NCI-H460 (cell line): ENCODE measurements around a stretch of chrX.

DNA sequence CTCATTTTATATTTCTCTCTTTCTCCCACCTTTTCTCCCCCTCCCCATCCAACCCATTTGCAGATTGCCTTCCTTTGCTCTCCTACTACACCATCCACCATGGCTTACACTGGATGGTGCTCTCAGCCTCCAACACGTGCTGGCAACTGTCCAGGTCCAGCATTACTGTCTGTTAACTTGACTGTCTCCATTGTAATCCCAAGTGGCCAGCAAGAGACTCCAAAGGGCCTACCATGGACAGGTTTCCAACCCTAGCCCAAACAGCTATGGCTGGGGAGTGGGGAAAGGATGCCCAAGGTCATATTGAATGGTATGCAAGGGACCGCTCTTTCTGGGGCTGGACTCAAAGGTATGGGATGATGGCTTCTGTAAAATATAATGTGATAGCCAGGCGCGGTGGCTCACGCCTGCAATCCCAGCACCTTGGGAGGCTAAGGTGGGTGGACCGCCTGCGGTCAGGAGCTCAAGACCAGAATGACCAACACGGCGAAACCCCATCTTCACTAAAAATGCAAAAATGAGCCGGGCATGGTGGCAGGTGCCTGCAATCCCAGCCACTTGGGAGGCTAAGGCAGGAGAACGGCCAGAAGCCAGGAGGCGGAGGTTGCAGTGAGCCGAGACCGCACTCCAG, 225.7 kb upstream of the AGTR2 start:
RAMPAGE:
- cytosol, long total RNA = no peak
- long total RNA = no peak
- nucleus, long total RNA = no peak

DNA sequence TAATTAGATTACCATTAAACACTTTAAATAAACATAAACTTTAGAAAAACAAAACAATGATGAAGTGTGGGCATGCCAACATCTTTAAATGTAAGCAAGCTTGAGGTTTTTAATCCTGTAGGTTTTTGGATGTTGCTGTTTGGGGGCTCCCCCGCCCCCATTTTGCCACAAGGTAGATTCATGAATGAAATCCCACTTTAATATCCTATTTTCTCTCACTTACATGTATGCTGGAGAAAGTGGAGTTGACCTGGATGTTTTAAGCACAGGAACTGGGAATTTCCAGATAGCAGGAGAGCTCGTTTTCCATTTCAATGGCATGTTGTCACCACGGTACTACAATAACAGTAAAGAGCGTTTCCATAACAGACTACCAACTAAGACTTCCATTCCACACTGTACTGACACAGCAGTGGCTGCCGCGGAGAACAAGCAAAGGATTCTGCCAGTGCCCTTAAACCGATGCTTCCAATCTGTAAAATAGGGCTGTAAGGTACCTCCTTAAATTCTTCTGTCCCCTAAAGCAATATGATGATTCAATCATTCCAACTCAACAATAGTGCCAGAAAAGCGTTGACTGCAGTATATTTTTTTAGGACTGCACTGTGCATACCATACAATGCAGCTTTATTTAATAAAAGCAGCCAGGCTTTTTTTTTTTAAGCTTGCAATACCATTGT, 144.0 kb downstream of the KLHL13 start:
RAMPAGE:
- cytosol, long total RNA = no peak
- long total RNA = no peak
- nucleus, long total RNA = no peak

DNA sequence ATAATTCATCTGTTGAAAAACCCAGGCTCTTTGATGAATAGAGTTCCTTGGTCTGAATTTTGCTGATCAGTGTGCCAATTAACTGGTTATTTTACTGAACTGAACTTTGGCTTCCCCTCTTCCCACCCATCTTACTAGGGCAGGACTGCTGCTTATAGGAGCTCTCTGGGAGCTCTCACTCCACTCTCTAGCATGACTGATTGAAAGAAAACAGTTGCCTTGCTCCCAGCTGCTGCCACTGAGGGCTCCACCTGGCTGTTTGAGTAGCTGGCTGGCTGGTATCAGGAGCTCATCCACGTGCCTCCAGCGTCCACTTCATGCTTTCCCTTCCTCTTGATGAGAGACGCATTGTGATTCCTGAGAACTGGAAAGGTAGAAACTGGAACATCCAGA, 73.0 kb upstream of the KLHL13 start:
RAMPAGE:
- cytosol, long total RNA = no peak
- long total RNA = no peak
- nucleus, long total RNA = no peak

GRCh38 chrX:118345065-118345744, 701 bp upstream of the WDR44 start:
RAMPAGE:
- cytosol, long total RNA = no peak
- long total RNA = no peak
- nucleus, long total RNA = no peak

RAMPAGE:
- cytosol, long total RNA = no peak
- long total RNA = no peak
- nucleus, long total RNA = no peak
Observed at GRCh38 chrX:118432225-118433050, 63.2 kb upstream of the DOCK11 start.

RAMPAGE:
- cytosol, long total RNA = no peak
- long total RNA = no peak
- nucleus, long total RNA = no peak
Observed at GRCh38 chrX:118497461-118498014, 1.9 kb downstream of the DOCK11 start.

RAMPAGE:
- cytosol, long total RNA = no peak
- long total RNA = no peak
- nucleus, long total RNA = no peak
Observed at GRCh38 chrX:118740945-118741394, 13.6 kb downstream of the IL13RA1 start.

GRCh38 chrX:118768319-118768938, 41.0 kb downstream of the IL13RA1 start:
RAMPAGE:
- cytosol, long total RNA = no peak
- long total RNA = no peak
- nucleus, long total RNA = no peak

DNA sequence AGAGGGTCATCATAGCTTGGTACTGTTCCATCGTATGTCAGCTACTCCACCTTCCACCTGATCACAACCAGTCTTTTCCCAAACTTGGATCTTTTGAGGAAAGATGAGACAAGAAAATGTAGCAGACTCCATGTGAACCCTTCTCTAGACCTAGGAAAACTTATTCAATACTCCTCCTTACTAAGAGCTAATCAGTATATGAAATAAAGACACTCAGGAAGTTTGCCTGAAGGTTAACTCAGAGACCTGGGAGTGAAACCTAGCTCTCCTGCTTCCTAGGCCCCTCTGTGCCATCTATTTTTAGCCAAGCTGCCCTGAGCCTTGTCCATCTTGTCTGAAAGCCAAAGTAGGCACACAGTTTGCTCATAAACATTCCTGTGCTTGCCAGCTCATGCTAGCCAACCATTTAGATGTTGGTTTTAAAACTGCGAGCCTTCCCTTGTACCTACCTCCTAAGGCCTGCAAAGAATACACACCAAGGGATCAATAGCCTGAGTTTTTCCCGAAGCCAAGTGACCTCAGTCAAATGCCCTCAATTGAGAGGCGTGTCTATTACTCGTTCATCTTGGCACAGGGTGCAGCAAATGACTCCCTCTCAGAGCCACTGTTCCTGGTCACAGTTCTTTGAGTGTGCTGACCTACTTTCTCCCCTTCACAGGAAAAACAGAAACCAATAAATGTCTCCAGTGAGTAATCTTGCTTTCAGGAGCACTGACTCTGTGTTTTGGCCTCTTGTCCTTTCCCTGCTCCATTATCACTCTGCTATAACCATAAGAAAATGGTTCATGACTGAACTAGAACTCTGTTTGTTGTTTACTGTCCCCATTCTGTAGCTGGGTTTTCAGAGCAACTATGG, 48.5 kb downstream of the ZCCHC12 start:
RAMPAGE:
- cytosol, long total RNA = no peak
- long total RNA = no peak
- nucleus, long total RNA = no peak

DNA sequence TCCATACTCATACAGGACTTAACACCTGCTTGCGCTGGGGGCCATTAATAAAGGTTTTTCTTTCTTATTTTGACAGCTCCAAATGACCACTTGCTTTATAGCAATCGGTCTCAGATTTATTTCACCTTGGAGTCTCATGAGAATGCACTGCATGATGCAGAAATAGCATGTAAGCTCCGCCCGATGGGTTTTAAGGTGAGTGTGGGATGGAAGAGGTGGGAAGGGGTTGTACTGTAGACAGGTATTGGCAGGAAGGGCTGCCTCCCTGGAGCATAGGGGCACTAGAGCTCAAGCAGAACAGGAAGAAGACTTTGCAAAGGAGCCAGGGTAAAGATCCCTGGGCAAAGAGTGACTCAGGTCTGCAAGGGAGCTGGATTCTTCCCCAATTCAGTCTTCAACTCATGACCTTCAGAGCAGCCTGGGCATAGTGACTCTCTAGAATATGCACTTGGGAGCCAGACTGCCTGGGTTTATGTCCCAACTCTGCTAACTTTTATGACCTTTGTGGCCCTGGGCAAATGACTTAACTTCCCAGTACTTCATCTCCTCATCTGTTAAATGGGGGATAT, 3.9 kb downstream of the LONRF3 start:
RAMPAGE:
- cytosol, long total RNA = no peak
- long total RNA = no peak
- nucleus, long total RNA = no peak

RAMPAGE:
- cytosol, long total RNA = no peak
- long total RNA = no peak
- nucleus, long total RNA = no peak
Observed at GRCh38 chrX:119015625-119016070, 41.2 kb downstream of the LONRF3 start.

GRCh38 chrX:119189579-119190044, 46.5 kb upstream of the PGRMC1 start:
RAMPAGE:
- cytosol, long total RNA = no peak
- long total RNA = no peak
- nucleus, long total RNA = no peak

GRCh38 chrX:119190045-119190442, 46.0 kb upstream of the PGRMC1 start:
RAMPAGE:
- cytosol, long total RNA = no peak
- long total RNA = no peak
- nucleus, long total RNA = no peak

GRCh38 chrX:119300560-119300759, 64.4 kb downstream of the PGRMC1 start:
RAMPAGE:
- cytosol, long total RNA = no peak
- long total RNA = no peak
- nucleus, long total RNA = no peak

DNA sequence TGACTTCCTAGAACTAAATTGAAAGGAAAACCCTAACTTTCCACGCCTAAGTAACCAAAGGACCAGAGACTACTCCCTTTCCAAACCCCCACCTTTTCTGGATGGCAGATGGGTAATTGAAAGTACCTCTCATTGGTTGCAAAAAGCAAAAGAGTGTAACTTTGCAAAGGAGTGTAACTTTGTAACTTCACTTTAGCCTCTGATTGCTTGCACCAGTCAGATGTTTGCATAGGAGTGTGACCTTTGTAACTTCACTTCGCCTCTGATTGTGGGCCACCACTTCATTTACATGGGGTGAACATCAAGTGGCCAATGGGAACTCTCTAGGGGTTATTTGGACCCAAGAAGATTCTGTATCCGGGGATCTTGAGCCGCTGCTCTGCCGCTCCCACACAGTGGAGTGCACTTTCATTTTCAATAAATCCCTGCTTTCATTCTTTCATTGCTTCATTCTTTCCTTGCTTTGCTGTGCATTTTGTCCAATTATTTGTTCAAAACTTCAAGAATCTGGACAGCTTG, 9.9 kb upstream of the SLC25A43 start:
RAMPAGE:
- cytosol, long total RNA = no peak
- long total RNA = no peak
- nucleus, long total RNA = no peak

GRCh38 chrX:119410442-119410684, 11.2 kb downstream of the SLC25A43 start:
RAMPAGE:
- cytosol, long total RNA = no peak
- long total RNA = no peak
- nucleus, long total RNA = no peak

DNA sequence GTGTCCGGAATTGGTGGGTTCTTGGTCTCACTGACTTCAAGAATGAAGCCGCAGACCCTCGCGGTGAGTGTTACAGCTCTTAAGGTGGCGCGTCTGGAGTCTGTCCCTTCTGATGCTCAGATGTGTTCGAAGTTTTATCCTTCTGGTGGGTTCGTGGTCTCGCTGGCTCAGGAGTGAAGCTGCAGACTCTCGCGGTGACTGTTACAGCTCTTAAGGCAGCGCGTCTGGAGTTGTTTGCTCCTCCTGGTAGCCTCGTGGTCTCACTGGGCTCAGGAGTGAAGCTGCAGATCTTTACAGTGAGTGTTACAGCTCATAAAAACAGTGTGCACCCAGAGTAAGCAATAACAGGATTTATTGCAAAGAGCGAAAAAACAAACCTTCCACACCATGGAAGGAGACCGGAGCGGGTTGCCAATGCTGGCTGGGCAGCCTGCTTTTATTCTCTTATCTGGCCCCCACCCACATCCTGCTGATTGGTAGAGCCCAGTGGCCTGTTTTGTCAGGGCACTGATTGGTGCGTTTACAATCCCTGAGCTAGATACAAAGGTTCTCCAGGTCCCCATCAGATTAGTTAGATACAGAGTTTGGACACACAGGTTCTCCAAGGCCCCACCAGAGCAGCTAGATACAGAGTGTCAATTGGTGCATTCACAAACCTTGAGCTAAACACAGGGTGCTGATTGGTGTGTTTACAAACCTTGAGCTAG, 18.6 kb downstream of the SLC25A5 start:
RAMPAGE:
- cytosol, long total RNA = no peak
- long total RNA = no peak
- nucleus, long total RNA = no peak

GRCh38 chrX:119758653-119759099, 288 bp downstream of the SOWAHD start:
RAMPAGE:
- cytosol, long total RNA = no peak
- long total RNA = no peak
- nucleus, long total RNA = no peak

DNA sequence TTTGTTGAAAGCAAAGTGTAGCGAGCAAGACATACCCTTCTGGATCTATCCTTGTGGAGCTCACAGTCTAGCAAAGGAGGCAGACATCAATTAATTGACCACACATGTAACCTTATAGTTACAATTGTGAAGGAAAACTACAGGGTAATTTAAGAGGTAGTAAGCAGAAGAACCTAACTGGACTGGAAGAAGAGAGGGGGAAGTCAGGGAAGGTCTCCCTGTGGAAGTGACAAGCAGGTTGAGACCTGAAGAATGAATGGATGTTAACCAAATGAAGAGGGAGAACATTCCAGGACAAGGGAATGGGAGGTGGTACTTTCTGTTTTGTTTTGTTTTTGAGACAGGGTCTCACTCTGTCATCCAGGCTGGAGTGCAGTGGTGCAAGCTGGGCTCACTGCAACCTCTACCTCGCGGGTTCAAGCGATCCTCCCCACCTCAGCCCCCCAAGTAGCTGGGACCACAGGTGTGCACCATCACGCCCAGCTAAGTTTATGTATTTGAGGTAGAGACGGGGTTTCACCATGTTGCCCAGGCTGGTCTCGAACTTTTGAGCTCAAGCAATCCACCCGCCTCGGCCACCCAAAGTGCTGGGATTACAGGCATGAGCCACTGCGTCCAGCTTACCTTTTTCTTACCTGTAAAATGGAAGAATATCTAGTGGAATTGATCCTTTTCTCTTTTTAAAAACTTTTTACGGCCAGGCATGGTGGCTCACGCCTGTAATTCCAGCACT, 10.3 kb downstream of the RPL39 start:
RAMPAGE:
- cytosol, long total RNA = no peak
- long total RNA = no peak
- nucleus, long total RNA = no peak

DNA sequence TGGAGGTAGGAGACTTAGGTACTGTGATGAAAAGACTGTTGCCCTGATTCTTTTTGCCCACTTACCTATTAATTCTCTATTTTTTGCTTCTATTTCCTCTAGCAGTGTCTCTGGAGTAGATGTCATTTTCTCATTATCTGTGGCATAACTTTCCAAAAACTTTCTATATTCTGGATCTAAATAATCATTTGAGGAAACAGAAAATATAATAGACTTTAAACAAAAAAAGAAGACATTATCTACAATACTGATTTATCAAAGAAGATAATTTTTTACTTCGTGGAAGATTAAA, 9.7 kb downstream of the UPF3B start:
RAMPAGE:
- cytosol, long total RNA = no peak
- long total RNA = no peak
- nucleus, long total RNA = no peak